Esophagus squamous epithelium (tissue), 4 donors: ENCODE results near the gene PIK3C3.

GRCh38 chr18:35466536-35467374 is 31.0 kb downstream of the INO80C start:
- PRO-cap: no peak
- RAMPAGE, long total RNA, 4 experiments: no peak in any of the 4 experiments

GRCh38 chr18:35515714-35516485 is 18.1 kb upstream of the INO80C start:
- PRO-cap: no peak
- RAMPAGE, long total RNA, 4 experiments: no peak in any of the 4 experiments

- PRO-cap: no peak
- RAMPAGE, long total RNA, 4 experiments: no peak in any of the 4 experiments
These were observed 26.4 kb upstream of the INO80C start for GRCh38 chr18:35523813-35524824.

DNA sequence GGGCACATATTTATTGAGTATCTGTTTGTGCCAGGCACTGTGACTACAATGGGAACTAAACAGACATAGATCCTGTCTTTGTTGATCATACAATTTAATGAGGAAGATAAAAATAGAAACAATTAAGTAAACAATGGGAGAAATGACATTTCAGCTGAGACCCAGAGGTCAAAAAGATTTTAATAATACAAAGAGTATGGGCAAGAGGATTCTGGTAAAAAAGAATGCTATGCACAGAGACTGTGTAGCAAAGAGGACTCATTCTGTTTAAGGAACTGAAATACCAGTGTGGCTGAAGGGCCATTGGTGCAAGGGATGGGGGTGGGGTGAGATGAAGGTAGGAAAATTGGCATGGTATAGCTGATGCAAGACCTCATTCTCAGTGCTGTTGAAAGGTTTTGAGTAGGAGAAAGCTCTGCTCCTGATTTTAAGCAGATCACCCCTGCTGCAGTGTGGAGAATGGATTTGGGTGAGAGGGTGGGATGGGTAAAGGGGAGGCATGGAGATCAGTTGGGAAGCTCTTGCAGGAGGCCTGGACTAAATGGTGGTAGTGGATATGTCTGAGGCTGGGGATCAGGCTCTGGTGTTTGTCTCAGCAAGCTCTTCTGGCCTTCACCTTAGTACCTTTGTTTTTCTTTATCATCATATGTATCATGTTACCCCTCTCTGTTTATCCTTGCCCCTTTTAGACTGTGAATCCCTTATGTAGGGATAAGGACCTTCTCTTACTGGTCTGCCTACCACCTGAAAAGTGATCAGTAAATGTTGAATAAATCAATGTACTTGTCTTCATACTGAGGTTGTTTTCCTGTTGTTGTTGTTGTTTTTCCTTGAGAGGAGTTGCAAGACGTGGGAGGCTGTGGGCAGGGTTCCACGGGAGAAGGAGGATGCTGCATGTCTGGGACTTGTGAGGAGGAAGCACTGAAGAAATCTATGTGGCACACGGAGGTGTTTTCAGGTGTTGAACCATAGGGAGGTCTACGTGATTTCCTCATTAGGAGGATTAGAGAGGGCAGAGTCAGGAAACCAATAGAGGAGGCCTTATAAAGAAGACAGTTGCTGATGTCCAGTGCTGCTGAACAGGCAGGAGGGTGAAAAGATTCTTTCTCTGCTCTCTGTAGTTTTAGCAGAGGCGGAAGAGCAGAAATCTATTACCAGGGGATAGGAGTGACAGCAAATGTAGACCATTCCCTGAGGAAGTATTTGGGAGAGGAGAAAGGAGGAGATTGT is 11.1 kb downstream of the GALNT1 start:
- PRO-cap: no peak
- RAMPAGE, long total RNA, 4 experiments: no peak in any of the 4 experiments

- PRO-cap: no peak
- RAMPAGE, long total RNA, 4 experiments: no peak in any of the 4 experiments
These were observed 111.7 kb downstream of the GALNT1 start for GRCh38 chr18:35692923-35693912.

- PRO-cap: no peak
- RAMPAGE, long total RNA, 4 experiments: no peak in any of the 4 experiments
These were observed 128.6 kb downstream of the GALNT1 start for GRCh38 chr18:35709759-35710902.

GRCh38 chr18:36107688-36108326 is 21.3 kb downstream of the SLC39A6 start:
- PRO-cap: no peak
- RAMPAGE, long total RNA, 4 experiments: no peak in any of the 4 experiments

- PRO-cap: no peak
- RAMPAGE, long total RNA, 4 experiments: no peak in any of the 4 experiments
These were observed 27.6 kb downstream of the ELP2 start for GRCh38 chr18:36157125-36157780.

- PRO-cap: unidirectional peak, minus-strand start at chr18:36382354
- RAMPAGE, long total RNA, 4 experiments: no peak in any of the 4 experiments
These were observed 84.7 kb downstream of the FHOD3 start for GRCh38 chr18:36382210-36382539.

- PRO-cap: no peak
- RAMPAGE, long total RNA, 4 experiments: no peak in any of the 4 experiments
These were observed 92.6 kb downstream of the FHOD3 start for GRCh38 chr18:36389893-36390730.

DNA sequence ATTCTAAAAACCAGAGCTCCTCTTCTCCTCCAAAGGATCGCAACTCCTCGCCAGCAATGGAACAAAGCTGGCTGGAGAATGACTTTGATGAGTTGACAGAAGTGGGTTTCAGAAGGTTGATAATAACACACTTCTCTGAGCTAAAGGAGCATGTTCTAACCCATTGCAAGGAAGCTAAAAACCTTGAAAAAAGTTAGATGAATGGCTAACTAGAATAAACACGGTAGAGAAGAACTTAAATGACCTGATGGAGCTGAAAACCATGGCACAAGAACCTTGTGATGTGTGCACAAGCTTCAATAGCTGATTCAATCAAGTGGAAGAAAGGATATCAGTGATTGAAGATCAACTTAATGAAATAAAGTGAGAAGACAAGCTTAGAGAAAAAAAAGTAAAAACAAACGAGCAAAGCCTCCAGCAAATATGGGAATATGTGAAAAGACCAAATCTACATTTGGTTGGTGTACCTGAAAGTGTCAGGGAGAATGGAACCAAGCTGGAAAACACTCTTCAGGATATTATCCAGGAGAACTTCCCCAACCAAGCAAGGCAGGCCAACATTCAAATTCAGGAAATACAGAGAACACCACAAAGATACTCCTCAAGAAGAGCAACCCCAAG is 132.1 kb downstream of the KIAA1328 start:
- PRO-cap: no peak
- RAMPAGE, long total RNA, 4 experiments: no peak in any of the 4 experiments

GRCh38 chr18:37568617-37569244 is 3.1 kb upstream of the CELF4 start:
- PRO-cap: no peak
- RAMPAGE, long total RNA, 4 experiments: no peak in any of the 4 experiments

DNA sequence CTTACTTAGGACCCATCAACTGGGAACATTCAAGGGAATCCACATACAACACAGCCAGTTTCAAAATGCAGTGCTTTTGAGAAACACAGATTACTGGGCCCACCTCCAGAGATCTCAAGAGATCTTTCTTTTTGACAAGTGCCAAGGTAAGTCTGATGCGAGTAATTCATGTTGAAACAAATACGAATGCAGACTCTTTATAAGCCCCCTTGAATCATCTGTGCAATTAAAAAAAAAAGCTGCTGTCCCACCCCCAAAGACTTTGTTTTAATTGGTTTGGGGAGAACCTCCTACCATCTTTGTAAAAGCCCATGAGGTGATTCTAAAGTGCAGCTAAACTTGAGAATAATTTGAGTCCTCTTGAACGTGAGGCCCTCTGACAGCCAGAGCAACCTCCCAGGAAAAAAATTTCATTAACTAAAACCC is 1034.4 kb upstream of the PIK3C3 start:
- PRO-cap: no peak
- RAMPAGE, long total RNA, 4 experiments: no peak in any of the 4 experiments

DNA sequence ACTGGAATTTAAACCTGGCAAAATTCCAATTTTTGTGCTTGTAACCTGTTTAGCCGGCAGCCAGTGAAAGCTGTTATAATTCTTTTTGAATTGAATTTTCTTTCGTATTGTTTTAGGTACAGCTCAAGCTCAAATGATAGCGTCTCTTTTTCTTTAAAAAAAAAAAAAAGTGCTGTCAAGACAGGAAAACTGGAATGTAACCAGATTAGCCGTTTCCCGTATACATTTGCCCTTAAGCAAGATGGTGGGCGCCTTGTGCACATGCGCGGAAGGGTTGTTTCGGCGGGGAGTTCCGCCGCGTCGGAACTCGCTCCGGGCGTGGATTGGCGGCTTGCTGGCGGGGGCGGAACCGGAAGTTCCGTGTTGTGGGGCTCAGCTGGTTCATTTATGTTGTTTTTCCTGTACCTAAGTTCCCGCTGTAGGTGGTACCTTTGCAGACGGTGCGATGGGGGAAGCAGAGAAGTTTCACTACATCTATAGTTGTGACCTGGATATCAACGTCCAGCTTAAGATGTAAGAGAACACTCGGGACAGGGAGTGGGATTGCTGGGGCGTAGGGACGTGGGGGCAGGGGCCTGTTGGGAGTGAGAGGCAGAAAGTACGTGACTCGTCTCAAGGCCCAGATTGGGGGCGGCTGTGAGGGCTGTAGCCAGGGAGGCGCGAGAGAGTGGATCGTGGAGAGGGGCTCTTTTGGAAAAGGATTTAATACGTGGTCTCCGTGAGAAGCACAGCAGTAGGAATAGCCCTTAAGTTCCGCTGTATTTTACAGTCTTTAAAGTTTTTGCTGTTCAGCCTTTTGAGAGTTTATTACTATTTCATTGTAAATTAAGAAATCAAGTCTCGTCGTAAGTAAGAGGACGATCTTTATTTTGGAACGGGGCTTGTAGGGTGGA is at the start of gene PIK3C3:
Gene PIK3C3, plus strand, starts transcription at position 388 of the 893 bp plus-strand sequence.
- PRO-cap: unidirectional peak, plus-strand start at position 434 of the sequence
- RAMPAGE, long total RNA, 4 experiments: start-site peak on the plus strand in 3 of 4 experiments, centred at positions 403 to 418 of the sequence, 44 to 192 reads per replicate

DNA sequence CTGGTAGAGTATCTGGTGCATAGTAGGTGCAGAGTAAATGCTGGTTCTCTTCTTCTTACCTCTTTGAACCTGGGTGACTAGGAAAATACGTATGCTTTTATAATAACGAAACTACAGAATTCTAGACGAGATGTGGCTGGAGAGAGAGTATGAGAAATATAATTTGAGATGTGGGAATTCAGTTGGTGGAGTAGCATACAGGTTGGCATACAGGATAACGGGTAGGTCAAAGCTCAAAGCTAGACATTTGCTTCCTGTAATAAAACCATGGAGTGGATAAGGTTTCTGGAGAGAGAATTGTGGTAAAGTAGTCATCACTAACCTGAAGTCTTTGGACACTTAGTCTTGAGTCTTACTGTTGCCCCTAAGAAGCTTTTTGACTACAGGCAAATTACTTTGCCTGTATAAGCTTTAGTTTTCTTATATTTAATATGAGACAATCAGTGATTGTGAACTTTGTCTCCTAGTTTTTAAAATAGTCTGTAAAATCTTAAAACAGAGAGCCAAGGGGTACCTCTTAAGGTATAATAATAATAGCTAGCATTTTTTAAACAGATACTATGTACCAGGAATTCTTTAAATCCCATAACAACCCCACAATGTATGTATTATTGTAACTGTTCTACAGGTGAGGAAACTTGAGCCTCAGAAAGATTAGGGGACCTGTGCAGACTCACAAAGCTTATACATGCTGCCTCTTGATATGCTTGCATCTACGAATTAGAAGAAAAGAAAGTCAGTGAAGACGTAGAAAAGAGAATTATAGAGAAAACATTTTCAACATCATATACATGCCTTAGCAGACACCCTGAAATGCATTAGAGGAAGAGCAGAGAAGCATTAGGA is 42.3 kb downstream of the PIK3C3 start:
- PRO-cap: no peak
- RAMPAGE, long total RNA, 4 experiments: no peak in any of the 4 experiments

DNA sequence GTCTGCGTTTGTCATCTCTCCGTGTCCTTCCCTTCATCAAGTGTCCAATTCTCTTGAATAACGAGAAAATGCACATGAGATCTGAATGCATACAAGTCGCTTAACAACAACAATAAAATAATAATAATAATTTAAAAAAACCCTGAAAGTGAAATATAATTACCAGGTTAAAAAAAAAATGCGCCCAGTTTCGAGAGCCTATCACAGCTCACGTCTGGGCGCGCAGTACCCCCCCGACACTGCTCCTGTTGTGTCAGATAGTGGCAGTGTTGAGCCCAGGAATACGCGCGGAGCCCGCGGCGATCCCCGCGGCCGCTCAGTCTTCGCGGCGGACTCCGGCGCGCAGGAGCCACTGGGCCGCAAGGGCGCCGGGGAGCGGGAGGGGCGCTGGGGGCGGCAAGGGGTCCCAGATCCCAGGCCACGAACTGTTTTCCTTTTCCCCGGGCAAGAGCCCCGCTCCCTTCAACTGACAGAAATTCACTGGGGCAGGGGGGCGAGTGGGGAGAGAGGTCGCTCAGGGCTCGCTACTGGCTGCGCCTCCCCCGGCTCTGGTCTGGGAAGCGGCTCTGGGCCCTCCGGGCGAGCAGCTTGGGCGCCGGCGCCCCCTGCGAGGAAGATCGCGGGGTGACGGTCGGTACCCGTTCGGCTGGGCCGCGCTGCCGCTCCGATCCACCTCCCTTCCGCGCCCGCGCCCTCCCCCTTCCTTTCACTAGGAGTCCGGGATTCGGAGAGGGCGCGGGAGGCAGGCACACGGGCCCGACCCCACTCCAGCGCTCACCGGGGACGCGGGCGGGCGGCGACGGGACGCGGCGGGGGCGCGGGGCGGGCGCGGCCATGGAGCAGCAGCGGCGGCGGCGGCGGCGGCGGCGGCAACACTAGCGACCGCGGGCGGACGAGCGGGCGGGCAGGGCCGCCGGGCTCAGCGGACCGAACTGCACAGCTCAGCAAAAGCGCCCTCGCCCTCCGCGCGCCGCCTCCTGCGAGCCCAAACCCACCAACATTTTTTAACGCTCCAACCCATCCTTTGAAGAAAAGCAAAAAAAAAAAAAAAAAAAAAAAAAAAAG is 1.5 kb upstream of the SETBP1 start:
- PRO-cap: unidirectional peak, plus-strand start at position 319 of the sequence; bidirectional peak, plus-strand start at position 709 of the sequence, minus-strand start at position 555 of the sequence; bidirectional peak, plus-strand start outside the sequence, minus-strand start at position 943 of the sequence
- RAMPAGE, long total RNA, 4 experiments: no peak in any of the 4 experiments

- PRO-cap: no peak
- RAMPAGE, long total RNA, 4 experiments: no peak in any of the 4 experiments
These were observed 63.7 kb downstream of the SETBP1 start for GRCh38 chr18:44743891-44745240.

DNA sequence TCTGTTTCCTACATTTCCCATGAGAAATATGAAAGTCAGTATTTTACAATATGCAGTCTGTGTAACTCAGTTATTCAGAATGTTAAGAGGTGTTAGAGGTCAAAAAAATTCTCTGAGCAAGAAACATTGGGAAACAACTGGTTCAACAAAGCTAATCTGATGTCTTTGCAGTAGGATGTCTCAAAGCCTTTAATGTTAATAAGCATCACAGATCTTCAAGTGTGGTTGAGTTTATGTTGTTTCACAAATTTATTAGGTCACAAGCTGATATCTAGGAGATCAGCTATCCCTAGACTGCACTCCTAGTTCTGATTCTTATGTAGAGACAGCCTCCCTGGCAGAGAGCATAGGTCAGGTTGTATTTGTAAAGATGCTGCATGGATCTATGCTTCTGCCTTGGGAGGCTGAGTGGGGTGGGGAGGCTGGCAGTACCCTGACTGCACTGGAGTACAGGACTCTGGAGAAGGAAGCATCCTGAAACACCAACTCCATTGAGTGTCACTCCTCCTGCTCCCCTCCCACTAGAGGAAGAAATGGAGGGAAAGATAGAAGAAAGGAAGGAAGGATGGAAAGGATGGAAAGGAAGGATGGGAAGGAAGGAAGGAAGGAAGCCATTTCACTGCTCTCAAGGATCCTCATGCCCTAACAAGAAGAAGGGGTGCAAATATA is 67.1 kb downstream of the SETBP1 start:
- PRO-cap: no peak
- RAMPAGE, long total RNA, 4 experiments: no peak in any of the 4 experiments

GRCh38 chr18:44952740-44953015 is 272.0 kb downstream of the SETBP1 start:
- PRO-cap: no peak
- RAMPAGE, long total RNA, 4 experiments: no peak in any of the 4 experiments

GRCh38 chr18:45063380-45064219 is 382.9 kb downstream of the SETBP1 start:
- PRO-cap: no peak
- RAMPAGE, long total RNA, 4 experiments: no peak in any of the 4 experiments